ENCODE measurements around a stretch of chr6.

- RRBS, result 0% methylated on average over 2 of the region's 19 CpGs
These were observed 27.3 kb upstream of the AFDN start for GRCh38 chr6:167799197-167799945.

DNA sequence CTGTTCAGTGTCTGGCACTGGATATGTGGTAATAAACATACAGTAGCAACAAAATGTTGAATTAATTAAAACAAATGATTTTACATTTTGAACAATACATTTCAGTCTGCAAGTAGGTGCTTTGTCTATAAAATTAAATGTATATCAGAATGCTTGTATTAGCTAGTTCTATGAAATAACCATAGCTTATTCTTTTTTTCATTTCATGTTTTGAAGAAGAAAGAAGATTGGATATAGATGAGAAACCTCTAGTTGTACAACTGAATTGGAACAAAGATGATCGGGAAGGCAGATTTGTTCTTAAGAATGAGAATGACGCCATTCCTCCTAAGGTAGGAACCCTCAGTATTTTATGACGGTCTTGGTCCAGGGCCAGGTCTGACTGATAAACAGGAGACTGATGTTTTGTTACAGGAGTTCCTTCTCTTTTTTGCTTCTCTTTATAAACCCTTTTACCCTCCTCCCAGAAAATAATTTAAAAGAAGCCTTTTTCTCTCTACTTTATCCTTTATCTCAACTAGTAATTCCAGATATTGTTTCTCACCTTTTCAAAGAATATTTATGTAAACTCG, 43.5 kb downstream of the AFDN start:
- RRBS, result no CpG with 5 or more reads among the region's 4 CpGs

- RRBS, result no CpG with 5 or more reads among the region's 1 CpG
These were observed 50.2 kb downstream of the AFDN start for GRCh38 chr6:167876860-167877396.

- RRBS, result no CpG with 5 or more reads among the region's 6 CpGs
These were observed 66.1 kb downstream of the AFDN start for GRCh38 chr6:167892632-167893317.

DNA sequence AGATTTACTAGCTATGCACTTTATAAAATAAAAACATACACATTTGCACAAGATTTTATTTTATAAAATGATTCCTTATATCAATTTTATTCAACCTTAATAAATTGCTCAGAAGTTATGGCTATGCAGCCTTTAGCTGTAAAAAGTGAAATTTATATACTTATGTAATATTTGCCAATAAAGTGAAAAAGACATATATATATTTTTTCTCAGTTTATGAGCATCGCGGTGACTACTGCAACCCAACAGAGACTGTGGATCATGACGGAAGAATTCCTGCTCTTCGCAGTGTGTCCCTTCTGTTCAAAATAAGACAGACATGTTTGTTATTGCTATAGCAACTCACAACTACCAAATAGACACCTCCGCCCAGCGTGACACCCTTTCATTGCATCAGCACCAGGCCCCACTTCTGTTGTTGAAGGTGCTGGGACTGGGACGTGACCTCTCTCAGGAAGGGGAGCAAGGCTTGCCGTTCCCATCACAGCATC, 94.3 kb downstream of the DACT2 start:
- RRBS, result no CpG with 5 or more reads among the region's 8 CpGs

GRCh38 chr6:168417604-168418124, 23.3 kb upstream of the SMOC2 start:
- RRBS, result no CpG with 5 or more reads among the region's 11 CpGs

DNA sequence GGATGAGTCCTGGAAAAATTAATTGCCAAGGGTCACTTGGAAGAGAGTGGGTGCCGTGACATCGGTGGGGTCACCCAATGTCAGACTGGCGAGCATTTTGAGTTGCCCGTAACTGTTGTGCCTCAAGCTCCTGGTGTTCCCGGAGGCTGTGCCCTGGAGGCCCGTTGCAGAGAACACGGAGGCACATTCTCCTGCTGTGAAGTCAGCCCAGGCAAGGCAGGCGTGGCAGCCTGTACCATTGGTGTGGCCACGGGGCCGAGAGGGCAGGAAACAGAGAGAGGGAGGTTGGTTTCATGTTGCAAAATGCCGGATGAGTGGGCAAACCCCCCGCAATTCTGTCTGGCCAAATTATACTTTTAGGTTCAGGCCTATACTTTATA, 81.2 kb downstream of the THBS2 start:
- RRBS, result no CpG with 5 or more reads among the region's 12 CpGs

DNA sequence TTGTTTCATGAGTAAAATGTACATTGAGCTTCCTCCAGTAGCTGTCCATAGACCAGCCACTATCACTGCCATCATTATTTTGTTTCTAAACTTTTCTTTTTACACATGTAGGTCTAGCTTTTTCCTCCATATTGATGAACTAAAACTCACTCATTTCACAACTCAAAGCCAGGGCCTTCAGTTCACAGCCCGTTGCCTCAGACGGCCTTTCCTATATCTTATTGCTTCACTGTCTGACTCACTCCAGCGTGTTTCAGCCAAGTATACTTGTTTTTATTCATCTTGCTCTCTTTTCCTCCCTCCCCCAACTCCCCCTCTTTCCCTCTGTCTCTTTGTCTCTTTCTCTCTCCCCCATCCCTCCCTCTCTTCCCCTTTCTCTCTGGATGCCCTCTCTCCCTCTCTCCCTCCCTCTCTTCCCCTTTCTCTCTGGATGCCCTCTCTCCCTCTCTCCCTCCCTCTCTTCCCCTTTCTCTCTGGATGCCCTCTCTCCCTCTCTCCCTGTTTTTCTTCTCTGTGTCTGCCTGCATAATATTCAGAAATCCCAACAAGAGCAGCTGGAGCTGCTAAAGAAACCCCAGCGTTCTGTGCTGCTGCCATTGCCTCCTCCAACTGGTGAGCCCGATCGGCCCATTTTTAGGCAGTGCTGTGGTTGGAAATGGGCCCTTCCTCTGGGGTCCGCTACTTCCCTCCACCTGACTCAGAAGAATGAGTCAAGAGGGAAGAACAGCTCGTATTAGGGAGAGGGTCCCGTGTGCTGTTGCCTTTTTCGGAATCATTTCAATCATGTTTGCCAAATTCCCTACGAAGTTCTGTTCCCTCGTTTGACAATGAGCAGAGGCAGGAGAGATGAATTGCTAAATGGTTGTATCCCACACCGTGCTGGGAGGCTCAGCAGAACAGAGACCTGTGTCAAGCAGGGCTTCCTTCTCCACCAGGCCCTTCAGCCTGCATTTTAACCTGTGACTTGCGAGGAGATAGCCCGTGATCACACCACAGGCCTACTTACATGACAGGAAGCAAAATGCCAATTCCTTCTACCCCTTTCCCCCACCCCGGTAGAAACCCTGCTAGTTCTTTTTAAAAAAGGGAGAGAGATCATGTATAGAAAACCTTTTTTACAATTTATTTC, 38.6 kb downstream of the THBS2 start:
- RRBS, result no CpG with 5 or more reads among the region's 16 CpGs

- RRBS, result no CpG with 5 or more reads among the region's 8 CpGs
These were observed 15.9 kb downstream of the THBS2 start for GRCh38 chr6:169237804-169238050.

- RRBS, result no CpG with 5 or more reads among the region's 16 CpGs
These were observed 1.5 kb downstream of the THBS2 start for GRCh38 chr6:169252021-169252665.

DNA sequence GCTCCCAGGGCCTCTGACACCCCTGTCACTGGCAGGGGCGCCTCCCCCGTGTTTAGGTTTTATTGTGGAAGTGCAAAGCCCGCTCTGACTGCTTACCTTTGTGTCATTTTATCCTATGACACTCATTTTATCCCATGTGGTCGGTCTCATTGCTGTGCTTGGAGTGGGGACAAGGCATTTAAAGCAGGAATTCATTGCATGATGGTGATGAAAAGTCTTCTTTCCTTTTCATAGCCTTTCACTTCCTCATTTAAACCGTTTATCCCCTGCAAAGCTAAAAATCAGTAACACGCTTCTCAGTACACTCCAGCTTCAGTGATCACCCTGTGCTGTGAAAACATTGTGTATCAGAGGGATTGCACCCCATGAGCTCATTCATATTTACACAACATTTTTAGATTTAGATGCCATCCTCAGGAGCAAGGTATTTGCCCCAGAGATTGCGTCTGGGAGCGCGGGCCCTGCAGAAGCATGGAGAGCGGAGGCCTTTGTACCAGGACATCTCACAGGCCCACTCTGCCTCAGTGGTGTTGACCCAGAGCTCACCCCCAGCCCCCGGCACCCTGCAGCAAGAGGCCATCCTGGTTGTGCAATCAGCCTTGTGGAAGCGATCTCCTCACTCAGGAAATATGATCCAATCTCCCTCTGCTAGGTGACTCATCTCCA, 38.7 kb upstream of the THBS2 start:
- RRBS, result no CpG with 5 or more reads among the region's 12 CpGs

GRCh38 chr6:169319475-169320159, 66.0 kb upstream of the THBS2 start:
- RRBS, result no CpG with 5 or more reads among the region's 12 CpGs

- RRBS, result no CpG with 5 or more reads among the region's 25 CpGs
These were observed 172.0 kb upstream of the THBS2 start for GRCh38 chr6:169425578-169426044.

GRCh38 chr6:169810129-169811271, 59.1 kb downstream of the ERMARD start:
- RRBS, result no CpG with 5 or more reads among the region's 22 CpGs

DNA sequence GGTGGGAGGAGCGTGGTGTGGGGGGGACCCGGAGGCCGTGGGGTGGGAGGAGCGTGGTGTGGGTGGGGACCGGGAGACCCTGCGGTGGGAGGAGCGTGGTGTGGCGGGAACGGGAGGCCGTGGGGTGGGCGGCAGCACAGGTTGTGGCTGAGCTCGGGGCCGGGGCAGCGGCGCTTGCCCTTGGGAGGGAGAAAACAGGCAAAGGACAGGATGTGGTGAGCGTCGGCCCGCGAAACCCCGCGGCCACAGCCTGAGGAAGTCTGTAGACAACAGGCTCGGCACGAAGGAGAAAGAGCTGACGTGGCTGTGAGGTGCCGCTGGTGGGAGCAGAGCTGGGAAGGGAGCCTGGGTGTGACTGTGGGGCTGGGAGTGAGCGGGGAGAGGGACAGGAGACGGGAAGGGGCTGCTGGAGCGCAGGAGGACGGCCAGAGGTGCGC, 203.0 kb downstream of the DLL1 start:
- RRBS, result 71% methylated on average over 4 of the region's 30 CpGs

GRCh38 chr6:170147649-170148637, 142.9 kb downstream of the DLL1 start:
- RRBS, result no CpG with 5 or more reads among the region's 36 CpGs

DNA sequence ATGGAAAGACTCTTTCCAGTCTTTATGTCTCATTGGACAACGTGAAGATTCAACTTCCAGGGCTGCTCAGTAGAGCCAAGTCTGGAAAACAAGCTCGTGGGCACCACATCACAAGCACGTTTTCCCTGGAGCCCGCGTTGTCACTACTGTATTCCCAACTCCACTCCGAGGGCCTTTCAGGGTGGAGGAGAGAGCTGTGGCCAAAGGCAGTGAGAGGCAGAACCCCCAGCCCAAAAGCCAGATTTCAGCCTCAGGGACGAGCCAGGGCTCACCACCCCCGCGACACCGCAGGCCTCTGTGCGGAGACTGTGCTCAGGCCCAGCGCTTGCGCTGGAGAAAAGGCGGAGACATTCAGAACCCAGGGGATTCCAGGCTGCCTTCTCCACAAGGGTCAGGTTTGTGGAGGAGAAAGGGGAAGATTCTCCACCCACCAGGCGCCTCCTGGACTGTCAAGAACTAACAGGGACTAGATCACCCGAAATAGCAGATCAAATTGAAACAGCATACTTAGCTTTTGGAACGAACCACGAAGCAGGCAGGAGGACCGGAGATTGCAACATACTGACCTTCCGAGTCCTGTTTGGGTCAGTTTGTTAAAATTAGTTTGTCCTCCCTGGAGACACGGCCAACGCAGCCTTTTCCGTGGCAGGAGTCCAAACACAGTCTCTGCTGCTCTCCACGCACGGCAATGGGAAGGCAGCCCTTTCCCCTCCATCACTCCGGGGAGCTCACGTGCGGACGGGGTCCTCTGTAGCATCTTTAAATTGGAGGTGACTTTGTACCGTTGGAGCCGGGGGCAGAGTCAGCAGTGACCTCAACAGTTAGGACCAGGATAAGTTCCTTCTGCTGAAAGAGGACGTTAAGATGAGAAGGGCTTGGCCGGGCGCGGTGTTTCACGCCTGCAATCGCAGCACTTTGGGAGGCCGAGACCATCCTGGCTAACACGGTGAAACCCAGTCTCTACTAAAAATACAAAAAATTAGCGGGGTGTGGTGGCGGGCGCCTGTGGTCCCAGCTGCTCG, 14.3 kb downstream of the DLL1 start:
- RRBS, result 51% methylated on average over 8 of the region's 43 CpGs

- RRBS, result 1% methylated on average over 4 of the region's 16 CpGs
These were observed 156 bp upstream of the DLL1 start for GRCh38 chr6:170291137-170291331.

DNA sequence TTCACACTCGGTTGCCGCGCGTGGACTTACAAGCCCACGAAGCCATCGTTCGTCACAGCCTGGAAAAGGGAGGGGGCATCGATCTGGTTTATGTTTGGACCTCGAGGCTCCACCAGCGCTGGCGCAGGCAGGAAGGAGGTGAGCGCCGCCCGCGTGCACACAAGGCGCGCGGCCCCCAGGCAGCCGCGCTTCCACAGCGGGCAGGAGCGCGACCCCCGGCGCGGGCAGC, 4.4 kb upstream of the DLL1 start:
- RRBS, result 4% methylated on average over 3 of the region's 26 CpGs

GRCh38 chr6:170369021-170369710, 62.6 kb downstream of the FAM120B start:
- RRBS, result no CpG with 5 or more reads among the region's 9 CpGs